ENCODE data around the gene RTL1.

GRCh38 chr14:99943664-99944138 is 121.5 kb upstream of the EVL start:
- PRO-cap: no peak

DNA sequence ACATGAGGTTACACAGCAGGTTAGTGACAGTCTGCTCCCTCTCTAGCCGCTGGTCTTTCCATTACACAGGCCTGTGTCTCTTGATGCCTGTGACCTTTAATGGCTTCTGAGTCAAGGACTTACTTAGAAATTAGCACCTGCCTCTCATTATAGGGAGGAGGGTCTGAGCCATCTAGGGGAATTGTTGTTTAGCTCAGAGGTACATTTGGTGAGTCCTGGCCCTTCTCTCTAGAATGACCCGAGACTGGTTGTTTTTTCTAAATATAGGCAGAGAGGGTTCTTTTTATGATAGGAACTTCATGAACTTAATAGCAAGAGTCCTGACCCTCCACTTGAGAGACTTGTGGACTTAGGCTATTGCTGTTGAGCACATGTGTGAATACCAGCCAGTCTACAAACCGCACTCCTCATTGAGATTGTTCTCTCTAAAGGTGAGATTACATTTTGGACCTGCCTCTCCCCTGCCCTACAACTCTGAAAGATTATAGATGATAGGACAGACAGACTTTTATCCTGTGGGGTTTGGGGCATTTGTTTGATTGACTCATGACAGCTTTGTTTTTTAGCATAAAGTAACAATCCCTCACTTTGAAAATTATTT is 530 bp downstream of the EVL start:
- PRO-cap: no peak

DNA sequence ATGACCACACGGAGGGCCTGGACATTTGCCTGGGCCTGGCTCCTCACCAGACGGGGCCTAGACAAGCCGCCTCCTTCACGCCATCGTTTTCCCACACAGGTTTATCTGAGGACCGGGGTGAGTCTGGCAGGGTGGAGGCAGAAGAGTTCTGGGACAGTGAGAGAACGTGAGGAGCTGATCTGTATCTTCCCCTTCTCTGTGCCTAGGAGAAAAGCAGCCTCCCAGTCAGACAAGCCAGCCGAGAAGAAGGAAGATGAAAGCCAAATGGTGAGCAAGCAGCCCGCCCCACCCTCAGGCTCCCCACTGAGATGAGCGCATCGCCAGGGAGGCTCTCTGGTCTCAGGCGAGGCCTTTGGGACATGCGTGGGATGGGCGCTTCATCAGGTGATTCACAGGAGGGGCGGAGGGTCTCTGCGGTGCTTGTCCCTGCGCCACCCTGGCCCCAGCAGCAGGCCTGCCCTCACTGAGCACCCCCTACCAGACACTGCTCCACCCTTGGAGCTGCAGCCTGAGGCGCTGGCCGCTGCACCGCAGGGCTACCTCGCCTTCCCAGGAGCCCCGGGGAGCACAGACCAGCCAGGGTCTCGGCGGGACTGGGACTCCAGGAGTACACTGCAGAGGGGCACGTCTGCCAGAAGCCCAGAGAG is 26.8 kb downstream of the DEGS2 start:
- PRO-cap: no peak

DNA sequence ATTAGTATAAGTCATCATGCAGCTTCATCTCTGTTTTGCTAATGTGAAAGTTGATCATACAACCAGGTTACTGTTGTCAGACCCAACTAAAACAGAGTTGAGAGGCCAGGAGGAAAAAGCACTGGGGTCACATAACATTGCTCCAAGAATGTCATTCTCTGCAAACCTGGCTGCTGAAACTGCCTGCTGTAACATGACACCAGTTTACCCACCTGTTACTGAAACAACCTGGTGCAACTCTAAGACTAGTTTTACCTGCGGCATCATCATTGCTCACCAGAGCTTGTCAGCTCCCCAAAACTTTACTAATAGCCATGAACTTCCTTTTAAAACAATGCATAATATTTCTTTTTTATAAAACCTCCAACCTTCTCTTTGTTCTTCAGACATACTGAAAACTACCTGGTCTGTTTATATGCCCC is 30.7 kb upstream of the DEGS2 start:
- PRO-cap: no peak

DNA sequence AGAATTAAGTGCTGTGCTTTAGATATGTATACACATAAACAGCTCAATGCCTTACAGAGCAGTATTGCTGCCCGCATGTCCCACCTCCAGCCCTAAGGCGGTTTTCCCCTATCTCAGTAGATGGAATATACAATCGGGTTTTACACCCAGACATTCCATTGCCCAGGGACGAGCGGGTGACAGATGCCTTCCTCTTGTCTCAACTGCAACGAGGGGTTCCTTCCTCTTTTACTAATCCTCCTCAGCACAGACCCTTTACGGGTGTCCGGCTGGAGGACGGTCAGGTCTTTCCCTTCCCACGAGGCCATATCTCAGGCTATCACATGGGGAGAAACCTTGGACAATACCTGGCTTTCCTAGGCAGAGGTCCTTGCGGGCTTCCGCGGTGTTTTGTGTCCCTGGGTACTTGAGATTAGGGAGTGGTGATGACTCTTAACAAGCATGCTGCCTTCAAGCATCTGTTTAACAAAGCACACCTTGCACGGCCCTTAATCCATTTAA is 5.9 kb upstream of the SLC25A29 start:
- PRO-cap: no peak

- PRO-cap: no peak
Measured at GRCh38 chr14:100312583-100313025, 6.4 kb upstream of the SLC25A29 start.

- PRO-cap: no peak
Measured at GRCh38 chr14:100389310-100389818, 13.1 kb downstream of the WDR25 start.

DNA sequence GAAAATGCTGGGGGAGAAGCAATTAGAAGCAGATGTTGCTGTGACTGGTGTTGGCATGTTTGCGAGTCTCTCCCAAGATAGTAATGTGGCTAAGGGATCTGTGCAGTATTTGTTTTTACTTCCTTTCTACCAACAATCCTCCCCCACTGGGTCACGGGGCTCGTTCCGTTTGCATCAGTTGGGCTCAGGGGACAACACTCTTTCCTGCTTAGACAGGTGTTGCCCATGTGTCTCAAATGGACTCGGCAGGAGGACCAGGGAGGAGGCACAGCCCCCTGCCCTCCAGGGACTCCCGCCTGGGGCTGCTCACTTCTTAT is 100.9 kb downstream of the BEGAIN start:
- PRO-cap: no peak

GRCh38 chr14:100562841-100563137 is 24.4 kb downstream of the BEGAIN start:
- PRO-cap: no peak

DNA sequence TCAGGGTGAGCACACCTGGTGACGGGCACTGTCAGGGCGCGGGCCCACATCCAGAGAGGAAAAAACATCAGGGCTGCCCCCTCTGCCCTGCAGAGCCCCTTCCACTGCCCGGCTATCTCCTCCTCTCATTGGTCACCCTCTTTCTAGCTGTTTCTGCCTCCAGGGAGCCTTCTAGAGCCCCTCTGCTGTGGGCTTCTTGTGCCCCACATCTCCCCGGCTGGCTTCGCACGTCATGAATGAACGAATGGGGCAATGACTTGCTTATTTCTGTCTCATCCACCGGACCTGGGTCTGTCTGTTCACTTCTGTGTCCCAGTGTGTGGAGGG is 52.9 kb upstream of the BEGAIN start:
- PRO-cap: no peak

DNA sequence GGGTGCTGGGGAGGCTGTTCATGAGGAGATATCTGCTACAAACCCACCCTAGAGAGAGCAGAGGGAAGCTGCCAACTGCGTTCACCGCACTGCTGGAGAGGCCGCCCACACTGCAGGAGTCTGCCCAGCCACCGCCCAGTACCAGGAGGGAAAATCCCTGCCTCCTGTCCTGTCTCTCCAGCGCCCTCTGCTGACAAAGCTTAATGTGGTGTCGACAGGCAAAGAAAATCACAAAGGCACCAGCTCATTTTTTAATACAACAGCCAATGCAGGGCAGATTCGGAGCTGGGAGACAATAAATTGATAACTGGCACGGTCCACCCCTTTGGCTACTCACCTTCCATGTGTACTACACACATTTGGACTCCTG is 58.5 kb upstream of the BEGAIN start:
- PRO-cap: no peak

DNA sequence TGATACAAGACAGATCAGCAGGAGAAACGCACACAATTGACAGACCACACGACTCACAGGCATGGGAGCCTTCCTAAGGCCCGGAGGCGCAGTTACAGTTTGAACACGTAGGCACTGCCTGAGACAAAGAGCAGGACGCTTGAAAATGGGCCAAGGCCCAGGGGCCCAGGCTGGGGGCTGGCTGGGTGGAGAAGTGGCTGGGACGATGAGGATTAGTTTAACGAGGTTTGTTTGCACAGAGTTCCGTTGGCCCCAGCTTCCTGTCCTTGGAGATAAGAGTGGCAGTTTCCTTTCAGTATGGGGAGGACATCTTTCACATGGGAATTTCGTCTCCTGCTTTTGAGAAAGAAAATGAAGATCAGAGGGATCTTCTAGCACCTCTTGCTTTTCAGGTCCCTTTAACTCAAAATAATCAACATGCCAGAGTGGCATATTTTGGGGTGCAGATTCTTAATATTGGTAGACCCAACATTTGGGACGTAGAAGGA is 44.5 kb downstream of the DLK1 start:
- PRO-cap: no peak

GRCh38 chr14:100811512-100811876 is 84.8 kb downstream of the DLK1 start:
- PRO-cap: no peak

DNA sequence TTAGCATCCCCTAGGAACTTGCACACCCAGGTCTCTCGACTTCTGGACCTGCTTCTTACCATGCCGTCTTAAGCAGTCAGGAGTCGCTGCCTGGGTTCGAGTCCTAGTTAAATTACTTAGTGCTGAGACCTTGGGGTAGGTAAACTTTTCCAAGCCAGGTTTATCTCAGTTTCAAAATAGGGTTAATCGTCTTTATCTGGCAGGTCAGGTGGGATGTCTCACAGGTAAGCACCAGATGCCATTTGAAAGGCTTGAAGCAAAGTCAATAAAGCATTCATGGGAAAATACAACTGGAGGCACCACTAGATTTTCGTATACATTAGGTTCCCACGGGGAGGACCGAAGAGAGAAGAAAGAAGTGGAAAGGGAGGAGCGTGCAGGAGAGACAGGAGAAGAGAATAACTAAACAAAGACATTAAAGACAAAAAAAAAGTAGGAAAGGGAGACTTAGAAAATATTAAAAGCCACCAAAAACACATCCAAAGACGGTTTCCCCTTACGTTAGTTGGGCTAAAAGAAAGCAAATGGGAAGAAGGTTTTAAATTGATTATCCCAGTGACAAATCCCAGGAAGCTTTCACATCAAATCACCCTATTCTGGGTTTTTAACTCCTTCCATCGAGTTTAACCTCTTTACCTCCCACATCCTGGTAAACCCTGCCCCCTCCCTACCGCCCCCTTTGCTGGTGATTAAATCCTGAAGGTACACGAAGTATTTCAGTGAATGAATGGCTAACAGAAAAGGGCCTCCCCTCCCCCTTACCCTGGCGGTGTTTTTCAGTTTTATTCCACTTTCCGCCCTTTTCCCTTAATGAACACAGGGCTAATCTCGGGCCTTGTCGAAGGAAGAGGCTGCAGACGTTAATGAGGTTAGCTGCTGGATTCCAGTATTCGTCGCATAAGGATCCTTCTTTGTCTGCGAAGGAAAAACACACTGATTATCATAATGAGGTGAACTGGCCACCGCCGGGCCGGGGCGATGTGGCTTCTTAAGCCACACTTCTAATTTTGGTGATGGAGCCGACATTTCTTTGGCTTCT is 71.5 kb downstream of the RTL1 start:
- PRO-cap: no peak

- PRO-cap: no peak
Measured at GRCh38 chr14:100903577-100903838, at the start of gene RTL1. Gene RTL1 (minus strand): TSS chr14:100903722.

GRCh38 chr14:100968704-100969046 is 65.2 kb upstream of the RTL1 start:
- PRO-cap: no peak

DNA sequence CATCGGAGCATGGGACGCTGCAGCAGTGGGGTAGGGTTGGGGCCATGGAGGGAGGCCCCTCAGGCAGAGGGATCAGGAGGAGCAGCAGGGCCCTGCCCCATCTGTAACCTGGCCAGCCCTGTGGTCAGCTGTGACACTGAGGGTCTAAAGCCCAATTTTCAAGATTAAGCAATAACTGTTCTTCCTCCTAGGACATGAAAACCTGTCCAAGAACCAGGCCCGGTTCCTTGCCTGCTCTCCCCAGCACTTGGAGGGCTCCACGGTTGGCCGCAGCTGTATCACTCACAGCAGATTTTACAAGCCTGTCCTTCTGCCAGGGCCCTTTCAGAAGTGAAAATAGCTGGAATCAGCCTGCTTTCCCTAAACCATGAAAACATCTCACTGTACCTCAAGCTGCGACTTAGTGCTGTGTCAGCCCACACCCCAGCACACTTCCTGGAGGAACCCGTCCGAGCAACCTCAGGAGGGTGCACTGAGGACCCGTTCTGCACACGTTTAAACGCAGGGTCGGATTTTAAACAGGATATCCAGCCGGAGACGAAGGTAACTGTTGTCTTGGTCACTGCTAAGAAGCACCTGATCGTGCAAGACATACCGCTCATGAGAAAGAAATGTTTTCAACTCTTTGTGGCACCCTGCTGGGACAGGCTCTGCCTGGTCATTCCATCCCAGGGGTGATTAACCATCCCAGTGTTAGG is 402.1 kb upstream of the PPP2R5C start:
- PRO-cap: unidirectional peak, plus-strand start at position 429 of the sequence

GRCh38 chr14:101495760-101496312 is 265.7 kb upstream of the PPP2R5C start:
- PRO-cap: no peak

GRCh38 chr14:101763107-101763432 is 1.6 kb downstream of the PPP2R5C start:
- PRO-cap: no peak

- PRO-cap: no peak
Measured at GRCh38 chr14:101767317-101768137, 6.0 kb downstream of the PPP2R5C start.